Cardiac muscle cell (in vitro differentiated cells and primary cell): ENCODE measurements around a stretch of chr12.

- RAMPAGE, long total RNA: no peak
- RRBS: no CpG with 5 or more reads among the region's 2 CpGs
Measured at GRCh38 chr12:91173037-91173804, 9.4 kb downstream of the DCN start.

DNA sequence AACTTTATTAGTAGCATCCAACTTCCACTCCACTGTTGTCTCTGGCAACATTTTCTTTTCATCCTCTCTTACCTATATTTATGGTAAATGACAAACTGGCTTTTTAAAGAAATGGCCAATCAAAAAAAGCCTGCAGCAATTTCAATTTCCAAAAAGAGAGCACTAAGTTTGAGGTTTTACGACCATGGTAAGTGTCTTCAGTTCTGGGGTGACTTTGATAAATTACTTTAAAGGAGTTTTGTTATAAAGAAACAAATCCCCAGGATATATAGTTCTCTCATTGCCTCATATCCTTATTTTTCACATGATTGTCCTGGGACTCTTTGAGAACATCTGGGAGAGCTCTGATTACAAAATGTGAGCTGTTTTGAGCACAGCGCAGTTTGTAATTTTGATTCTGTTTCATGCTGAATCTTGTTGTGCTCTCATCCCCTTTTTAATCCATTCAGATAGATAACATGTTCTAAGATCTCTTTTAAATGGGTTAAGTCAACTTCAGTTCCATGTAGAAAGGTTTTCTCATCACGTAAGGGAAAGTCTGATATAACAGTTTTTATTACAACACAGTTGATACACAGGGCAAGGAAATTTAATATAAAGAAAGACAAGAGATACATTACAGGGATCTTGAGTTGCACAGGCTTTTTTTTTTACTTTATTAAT lies 67.7 kb upstream of the DCN start:
- RAMPAGE, long total RNA: no peak
- RRBS: no CpG with 5 or more reads among the region's 3 CpGs

DNA sequence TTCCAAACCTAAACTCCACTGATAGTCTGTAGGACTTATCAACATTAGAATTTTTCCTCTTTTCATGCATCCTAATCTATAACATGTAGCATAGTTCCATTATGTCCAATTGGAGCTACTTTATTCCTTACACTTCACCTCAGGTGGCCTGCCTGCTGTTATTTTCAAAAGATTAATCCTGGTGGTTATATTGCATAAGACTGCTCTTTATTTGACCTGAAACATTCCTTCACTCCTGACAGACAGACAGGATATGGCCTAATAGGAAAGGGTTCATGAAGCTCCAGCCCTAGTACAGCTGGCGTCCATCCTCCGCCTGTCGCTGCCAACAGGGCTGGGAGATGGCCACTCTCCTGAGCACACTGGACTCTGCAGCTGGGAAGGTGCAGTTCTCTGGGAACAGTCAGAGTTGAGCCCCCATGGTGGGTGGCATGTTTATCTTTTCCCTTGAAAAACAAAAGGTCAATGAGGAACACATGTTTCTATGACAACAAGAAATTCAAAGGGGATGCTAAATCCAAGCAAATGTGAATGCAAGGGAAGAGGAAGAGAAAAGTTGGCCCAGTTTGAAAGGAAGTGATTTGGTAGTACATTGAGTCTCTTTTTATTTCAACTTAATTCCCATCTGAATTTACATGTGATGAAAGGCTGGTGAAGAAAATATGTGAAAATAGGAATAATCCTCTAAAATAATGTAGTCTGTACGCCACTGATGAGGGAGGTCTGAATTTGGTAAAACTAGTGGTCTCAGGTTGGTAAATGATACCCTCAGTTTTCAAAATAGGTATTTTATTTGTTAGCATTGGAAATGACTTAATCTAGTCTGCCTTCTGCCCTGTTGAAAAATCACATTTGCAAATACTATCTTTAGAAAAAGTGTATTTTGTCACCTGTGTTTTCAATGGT lies 89.9 kb upstream of the DCN start:
- RAMPAGE, long total RNA: no peak
- RRBS: no CpG with 5 or more reads among the region's 4 CpGs

- RAMPAGE, long total RNA: no peak
- RRBS: no CpG with 5 or more reads among the region's 5 CpGs
Measured at GRCh38 chr12:91778885-91779350, 366.7 kb downstream of the BTG1 start.

DNA sequence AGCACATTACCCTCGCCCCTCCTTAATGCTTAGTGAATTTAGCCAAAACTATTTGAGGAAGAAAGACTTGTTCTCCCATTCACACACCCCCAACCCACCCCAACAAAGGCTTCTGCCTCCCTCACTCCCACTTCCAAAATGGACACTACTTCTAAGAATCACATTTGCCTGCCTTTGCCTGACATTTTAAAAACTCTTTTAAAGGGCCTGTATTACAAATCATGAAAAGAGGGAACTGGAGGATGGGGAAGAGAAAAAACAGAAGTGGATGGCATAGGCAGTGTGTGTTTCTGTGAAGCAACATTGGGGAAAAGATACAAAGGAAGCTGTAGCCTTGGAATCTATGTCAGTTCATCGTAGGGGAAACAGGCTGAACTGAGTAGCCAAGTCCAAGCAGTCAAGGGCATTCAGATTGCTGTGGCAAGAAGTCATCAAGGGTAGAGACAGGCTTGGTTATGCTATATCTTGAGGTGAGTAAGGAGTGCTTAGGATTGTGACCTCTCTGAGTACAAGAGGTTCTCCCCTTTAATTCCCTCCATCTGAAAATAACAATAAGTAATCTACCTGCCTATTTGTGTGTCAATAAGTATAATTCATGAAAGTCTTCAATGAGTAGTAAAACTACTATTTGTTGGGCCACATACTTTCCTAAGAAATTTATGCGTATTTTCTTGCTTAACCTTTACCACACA lies 273.8 kb downstream of the BTG1 start:
- RAMPAGE, long total RNA: no peak
- RRBS: no CpG with 5 or more reads among the region's 3 CpGs

- RAMPAGE, long total RNA: no peak
- RRBS: no CpG with 5 or more reads among the region's 2 CpGs
Measured at GRCh38 chr12:92064178-92064788, 81.4 kb downstream of the BTG1 start.

- RAMPAGE, long total RNA: no peak
- RRBS: no CpG with 5 or more reads among the region's 7 CpGs
Measured at GRCh38 chr12:92070170-92070719, 75.4 kb downstream of the BTG1 start.

GRCh38 chr12:92075354-92076003 lies 70.2 kb downstream of the BTG1 start:
- RAMPAGE, long total RNA: no peak
- RRBS: no CpG with 5 or more reads among the region's 4 CpGs

DNA sequence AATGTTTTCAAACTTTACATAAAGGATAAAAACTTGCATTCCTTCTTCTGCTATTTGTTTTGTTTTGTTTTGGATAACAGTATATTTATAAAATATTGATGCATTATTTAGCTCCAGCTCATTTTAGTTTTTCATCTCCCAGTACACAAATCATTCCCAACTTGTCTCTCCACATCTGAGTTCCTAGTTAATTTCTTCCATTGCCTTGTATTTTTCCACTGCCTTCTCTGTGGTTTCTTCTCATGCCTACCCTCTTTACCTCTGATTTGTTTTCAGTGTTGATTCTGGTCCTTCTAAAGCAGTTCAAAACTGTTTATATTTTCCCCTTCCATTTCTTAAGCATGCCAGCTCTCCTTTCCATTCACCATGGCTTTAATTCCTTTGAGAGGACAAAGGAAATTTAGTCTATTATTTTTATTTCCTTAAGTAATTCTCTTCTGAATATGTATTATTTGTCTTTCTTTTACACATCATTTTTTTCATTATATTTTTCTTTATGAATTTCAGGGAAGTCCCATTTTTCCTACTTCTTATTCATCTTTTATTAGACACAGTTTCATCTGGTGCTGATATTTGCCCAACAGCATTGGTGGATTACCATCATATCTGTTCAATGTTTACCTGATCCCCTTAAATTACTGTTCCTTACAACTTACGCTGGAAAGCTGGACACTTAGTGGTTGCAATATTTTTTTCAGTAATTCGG lies 24.5 kb downstream of the BTG1 start:
- RAMPAGE, long total RNA: no peak
- RRBS: no CpG with 5 or more reads among the region's 2 CpGs

DNA sequence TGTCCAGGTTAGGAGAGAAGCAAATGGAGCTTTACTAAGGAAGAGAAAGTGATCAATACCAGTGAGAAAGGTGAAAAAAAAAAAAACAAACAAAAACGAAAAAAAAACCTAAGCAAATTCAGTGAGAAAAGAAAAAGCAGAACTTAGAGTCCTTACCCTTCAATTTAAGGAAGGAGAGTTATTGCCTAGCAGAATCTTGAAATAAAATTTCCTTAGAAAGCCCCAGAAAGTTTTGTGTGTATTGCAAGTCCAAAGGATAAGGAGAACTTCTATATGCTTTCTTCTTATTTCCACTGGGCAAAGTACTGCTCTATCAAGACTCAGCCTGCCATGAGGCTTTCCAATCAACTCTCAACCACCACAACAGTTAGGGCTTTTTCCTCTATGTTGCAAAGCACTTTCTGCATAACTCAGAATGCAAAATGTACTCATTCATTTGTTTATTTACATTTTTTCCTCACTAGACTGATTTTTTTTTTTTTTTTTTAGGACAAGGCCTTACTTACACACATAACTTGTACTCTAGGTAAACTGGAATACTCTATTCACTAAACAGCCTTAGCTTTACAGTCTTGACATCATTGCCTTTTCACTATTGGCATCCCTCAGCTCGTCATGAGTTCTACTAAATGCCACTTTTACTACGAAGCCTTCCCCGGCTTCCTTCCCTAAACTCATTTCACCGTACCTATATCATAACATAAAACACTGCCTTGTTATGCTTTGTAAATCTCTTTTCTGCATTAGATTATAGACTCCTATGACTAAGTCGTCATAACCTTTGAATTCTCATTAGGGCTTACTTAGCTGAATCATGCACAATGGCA lies 21.3 kb downstream of the BTG1 start:
- RAMPAGE, long total RNA: no peak
- RRBS: no CpG with 5 or more reads among the region's 6 CpGs

DNA sequence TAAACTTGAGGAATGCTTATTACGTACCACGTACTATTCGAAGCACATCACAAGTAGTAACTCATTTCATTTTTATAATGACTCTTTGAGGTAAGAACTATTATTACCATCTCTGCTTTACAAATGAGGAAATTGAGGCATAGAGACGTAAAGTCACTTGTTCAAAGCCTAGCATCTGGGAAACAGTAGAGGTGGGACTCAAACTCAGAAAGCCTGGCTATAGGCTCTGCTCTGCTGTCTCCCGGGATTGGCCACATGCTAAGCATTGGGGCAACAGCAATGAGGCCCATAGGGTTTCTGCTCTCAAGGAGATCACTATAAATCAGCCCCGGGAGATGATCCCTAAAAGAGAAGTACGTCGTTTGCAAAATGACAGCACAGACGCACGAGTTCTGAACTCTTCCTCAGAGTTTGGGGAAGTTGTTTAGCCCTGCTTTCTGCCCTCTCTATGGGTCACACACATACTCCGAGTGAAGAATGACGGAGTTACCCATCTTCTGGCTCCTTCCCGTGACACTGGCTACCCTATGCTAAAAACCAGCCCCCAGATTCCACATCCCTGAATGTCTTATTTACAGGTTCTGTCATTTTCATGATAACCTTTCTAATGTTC lies 258.1 kb upstream of the PLEKHG7 start:
- RAMPAGE, long total RNA: no peak
- RRBS: 94% methylated on average over 2 of the region's 13 CpGs

DNA sequence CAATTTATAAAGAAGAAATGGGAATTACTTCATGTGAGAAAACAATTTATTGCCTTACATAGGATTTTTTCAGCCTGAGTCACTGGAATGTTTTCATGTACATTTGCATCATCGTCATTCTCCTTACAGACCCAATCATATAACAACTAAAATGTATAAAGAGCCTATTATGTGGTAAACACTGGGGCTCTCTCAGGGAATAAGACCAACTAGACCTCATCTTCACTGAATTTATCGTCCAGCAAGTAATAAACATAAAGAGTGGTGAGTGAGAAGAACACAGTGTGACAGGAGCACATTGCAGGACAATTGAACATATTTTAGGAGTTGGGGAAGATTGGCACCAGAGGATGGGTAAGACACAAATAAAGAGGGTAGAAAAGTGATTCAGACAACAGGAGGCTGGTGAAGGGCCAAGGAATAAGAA lies 100.2 kb upstream of the PLEKHG7 start:
- RAMPAGE, long total RNA: no peak
- RRBS: no CpG with 5 or more reads among the region's 2 CpGs

DNA sequence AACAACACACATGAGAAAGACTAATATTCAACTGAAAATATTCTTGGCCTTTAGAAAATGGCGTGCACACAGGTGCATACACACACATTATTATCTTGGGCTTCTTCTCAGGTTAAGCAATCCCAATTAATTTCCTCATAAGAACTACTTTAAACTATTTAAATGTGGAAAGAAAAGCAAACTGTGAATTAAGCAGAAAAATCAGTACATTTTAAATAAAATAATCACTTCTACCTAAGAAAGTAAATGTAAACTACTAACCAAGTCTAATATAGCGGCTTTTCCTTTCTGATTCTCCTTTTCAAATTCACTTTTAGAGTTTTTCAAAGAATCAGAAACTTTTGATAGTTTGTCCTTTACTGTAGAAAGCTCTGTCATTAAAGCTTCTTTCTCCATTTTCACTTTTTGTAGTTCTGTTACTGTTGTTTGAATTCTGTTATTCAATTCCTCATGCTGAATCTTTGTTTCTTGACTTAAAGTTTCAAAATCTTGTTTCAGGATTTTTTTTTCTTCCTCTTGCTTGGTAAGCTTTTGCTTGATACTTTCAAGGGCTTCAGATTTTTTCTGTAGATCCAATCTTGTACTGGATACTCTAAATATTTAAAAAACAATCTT lies 99.5 kb downstream of the PLEKHG7 start:
- RAMPAGE, long total RNA: no peak
- RRBS: no CpG with 5 or more reads among the region's 2 CpGs

GRCh38 chr12:92852875-92853074 lies 76.3 kb downstream of the EEA1 start:
- RAMPAGE, long total RNA: no peak
- RRBS: no CpG with 5 or more reads among the region's 1 CpG

DNA sequence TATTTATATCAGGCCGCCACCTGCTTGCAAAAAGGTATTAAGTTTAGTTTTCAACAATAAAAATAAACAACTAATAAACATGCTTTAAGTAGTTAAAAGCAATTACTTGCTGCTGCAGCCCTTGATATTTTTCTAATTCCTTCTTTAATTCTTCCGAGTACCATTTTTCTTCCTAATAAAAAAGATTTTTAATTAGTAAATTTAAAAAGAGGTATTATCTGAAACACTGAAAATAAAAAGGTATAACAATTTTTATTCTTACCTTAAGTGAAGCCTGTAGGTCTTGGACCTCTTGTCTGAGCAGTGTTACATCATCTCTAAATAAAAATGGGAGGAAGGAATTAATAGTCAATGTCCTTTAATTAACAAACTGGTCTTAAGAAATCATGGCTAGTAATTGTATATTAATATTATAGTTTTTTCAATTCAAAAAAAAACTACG lies 71.9 kb downstream of the EEA1 start:
- RAMPAGE, long total RNA: no peak
- RRBS: no CpG with 5 or more reads among the region's 3 CpGs

DNA sequence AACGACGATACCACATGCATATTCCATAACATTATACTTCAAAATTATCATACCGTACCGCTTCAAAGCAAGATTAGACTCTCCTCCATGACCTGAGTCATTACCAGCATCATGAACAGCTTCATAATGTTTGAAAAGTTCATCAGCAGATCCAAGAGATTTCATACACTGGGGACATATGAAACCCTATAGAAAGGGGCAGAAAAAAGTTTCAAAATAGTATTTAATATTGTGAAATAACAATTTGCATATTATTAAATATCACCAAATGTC lies 64.4 kb downstream of the EEA1 start:
- RAMPAGE, long total RNA: no peak
- RRBS: no CpG with 5 or more reads among the region's 4 CpGs

- RAMPAGE, long total RNA: no peak
- RRBS: no CpG with 5 or more reads among the region's 7 CpGs
Measured at GRCh38 chr12:92866644-92867632, 62.2 kb downstream of the EEA1 start.

GRCh38 chr12:92929402-92930132 lies 472 bp upstream of the EEA1 start:
- RAMPAGE, long total RNA: no peak
- RRBS: 2% methylated on average over 10 of the region's 43 CpGs

DNA sequence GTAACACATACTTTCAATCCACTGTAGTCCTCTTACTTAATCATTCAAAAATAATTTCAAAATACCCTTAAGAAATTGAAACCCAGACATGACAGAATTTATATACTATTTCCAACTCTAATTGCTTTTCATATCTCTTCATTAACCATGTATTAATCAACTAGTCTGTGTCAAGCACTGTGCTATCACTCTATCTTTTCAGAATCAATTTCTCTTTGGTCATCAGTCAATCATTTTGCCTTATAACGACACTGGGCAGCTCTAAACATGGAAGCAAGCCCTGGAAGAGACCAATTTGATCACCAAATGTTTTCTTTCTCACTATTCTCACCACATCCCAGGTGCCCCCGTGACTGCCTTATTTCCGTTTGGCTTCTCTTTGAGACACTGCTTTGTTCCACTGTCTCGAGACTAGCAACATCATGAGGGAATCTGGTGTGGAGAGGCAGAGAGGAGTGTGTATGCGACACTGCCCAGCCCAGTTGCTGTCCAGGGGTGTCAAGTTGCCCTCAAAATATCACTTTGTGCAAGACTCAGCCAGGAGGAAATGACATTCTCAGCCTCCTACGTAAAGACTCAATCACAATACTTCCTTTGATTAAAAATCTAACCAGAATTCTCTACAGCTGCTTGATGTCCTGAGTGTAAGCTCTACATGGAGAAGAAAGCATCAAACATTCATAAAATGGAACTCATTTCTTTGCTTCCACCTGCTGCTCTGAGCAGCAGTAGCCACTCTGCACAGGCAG lies 48.1 kb upstream of the EEA1 start:
- RAMPAGE, long total RNA: no peak
- RRBS: no CpG with 5 or more reads among the region's 6 CpGs

DNA sequence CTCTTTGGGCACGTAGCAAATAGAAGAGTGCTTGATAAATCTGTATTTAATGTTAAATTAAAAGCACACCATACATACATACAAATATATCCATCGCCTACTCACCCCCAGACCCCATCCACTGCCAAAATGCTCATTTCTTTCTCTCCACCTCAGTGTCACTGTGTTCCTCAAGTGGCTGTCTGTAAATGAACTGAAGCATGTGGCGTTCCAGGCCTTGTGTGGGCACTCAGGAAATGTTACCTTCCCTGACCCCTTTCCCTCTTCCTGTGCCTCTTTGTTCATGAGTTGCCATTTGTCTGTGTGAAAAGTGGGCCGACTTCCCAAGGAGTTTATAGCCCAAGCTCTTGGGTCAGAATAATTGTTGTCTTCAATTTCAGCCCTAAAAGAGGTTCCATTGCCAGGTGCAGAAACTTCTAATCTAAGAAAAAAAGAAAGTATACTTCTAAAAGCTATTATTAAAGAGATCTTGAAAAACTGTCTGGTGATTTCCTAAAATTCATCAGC lies 201.3 kb upstream of the EEA1 start:
- RAMPAGE, long total RNA: no peak
- RRBS: no CpG with 5 or more reads among the region's 4 CpGs